Placental pericyte (primary cell): ENCODE measurements around the gene SYT13.

DNA sequence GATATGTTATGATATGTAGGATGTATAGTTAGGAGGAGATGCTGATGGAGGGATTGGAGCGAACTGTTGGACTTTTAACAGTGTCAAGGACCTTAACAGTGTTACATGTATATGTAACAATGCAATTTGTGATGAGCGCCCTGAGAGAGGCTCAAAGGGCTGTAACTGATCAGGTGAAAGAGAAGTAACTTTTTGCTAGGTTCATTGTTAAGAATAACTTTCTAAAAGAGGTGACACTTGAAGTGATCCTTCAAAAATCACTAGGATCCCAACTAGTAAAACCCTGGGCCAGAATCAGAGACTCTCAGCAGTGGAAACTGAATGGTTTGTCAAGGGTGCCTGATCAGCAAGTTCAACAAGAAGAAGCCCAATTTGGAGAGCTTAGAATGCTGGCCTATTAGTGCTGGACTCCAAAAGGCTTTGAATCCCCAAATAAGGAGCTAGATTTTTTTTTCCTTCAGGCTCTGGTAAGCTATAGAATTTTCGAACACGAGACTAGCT lies 71.4 kb downstream of the ALX4 start:
- CAGE, long polyA plus RNA, result no peak

DNA sequence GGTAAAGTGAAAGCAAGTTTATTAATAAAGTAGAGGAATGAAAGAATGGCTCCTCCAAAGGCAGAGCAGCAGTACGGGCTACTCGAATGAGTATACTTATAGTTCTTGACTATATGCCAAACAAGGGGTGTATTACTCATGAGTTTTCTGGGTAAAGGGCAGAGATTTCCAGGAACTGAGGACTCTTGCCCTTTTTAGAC lies 35.1 kb upstream of the CD82 start:
- CAGE, long polyA plus RNA, result no peak

DNA sequence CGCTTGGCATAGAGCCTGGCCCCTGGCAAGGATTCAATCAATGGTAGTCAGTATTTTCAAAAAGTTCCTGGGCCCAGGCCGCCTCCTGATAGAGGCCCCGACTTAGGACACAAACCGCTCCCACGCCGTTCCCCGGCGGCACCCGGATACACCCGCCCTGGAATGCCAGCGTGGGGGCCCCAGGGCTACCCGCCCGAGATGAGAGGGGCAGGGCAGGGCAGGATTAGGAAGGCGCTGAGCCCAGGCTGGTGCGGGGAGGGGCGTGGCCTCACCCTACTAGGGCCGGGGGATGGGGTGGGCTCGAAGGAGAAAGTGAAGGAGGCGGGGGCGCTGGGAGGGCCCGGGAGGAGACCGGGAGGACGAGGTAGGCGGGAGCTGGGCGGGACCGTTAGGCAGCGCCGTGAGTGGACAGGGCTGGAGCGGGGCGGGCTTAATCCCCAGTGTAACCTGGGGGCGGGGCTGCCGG lies 475 bp upstream of the CD82 start:
- CAGE, long polyA plus RNA, result no peak

- CAGE, long polyA plus RNA, result no peak
Measured at GRCh38 chr11:44581350-44581907, 16.0 kb downstream of the CD82 start.

DNA sequence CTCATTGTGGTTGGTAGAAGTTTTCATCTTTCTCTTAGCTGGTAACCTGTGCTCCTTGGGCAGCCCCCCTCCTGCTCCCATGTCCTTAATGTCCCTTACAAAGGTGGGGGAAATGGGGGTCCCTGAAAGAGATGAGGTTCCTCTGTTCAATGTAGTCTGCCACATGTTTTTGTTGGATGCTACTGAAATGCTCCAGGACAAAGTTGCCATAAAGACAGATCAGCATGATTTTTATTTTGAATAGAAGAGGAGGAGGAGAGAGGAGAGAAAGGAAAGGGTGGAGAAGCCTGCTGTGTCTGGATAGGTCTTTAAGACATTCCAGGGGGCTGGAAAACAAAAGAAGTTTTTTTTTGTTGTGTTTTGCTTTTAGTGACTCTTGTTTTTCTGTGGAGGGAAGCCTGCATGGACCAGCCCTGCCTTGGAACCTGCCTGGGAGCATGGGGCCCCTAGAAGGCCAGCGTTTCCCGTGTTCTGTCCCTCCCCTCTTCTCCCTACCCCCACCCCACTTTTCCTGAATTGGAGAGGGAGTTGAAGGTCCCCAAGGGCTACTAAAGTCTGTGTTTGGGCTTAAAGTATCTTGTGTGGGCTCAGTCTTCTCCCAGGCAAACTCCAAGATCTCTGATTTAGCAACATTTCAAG lies 2.3 kb downstream of the TSPAN18 start:
- CAGE, long polyA plus RNA, result no peak

GRCh38 chr11:44760832-44761407 lies 34.2 kb downstream of the TSPAN18 start:
- CAGE, long polyA plus RNA, result no peak

GRCh38 chr11:44910926-44911845 lies 39.5 kb downstream of the TP53I11 start:
- CAGE, long polyA plus RNA, result no peak

DNA sequence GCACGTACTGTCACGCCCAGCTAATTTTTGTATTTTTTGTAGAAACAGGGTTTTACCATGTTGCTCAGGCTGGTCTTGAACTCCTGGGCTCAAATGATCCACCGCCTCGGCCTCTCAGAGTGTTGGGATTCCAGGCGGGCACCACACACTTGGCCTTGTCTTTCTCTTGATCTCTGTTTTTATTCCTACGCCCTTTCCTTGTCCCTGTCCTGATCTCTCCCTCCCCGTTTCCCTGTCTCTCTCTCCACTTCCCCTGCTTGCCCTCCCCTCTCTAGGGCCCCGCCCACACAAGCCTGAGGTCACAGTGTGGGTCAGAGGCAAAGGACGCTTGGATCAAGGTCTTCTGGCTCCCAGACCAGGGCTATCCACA lies 38.5 kb downstream of the TP53I11 start:
- CAGE, long polyA plus RNA, result no peak

- CAGE, long polyA plus RNA, result no peak
Measured at GRCh38 chr11:44927262-44927772, 23.4 kb downstream of the TP53I11 start.

- CAGE, long polyA plus RNA, result no peak
Measured at GRCh38 chr11:44977572-44978170, 27.0 kb upstream of the TP53I11 start.

DNA sequence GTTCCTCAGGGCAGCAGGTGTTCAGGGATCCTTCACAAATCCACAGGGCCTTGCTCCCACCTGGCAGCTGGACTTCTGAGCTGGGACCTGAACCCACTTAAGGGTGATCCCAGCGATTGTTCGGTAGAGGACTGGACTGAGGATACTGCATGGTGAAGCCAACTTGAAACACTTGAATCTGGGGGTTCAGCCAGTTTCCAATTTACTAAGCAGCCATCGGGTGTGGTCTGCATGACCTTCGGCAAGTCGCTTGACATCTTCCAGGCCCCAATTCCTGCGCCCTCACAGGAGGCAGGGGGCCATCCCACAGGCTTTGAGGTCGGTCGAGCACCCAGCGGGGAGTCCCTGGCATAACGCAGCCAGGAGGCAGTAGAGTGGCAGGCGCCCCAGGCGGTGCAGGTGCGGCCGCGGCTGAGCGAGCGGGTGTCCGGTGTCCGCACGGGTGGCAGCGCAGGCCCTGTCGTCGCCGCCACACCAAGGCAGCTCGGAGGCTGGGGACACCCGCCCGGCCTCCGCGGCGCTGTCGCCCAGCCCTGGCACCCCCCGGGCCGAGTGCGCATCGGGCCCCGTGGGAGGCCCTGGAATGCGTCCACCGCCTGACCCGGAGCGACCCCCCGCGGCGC lies 33.6 kb downstream of the PRDM11 start:
- CAGE, long polyA plus RNA, result no peak

- CAGE, long polyA plus RNA, result no peak
Measured at GRCh38 chr11:45209613-45211020, 63.7 kb downstream of the PRDM11 start.

- CAGE, long polyA plus RNA, result no peak
Measured at GRCh38 chr11:45259516-45260076, 26.5 kb downstream of the SYT13 start.

DNA sequence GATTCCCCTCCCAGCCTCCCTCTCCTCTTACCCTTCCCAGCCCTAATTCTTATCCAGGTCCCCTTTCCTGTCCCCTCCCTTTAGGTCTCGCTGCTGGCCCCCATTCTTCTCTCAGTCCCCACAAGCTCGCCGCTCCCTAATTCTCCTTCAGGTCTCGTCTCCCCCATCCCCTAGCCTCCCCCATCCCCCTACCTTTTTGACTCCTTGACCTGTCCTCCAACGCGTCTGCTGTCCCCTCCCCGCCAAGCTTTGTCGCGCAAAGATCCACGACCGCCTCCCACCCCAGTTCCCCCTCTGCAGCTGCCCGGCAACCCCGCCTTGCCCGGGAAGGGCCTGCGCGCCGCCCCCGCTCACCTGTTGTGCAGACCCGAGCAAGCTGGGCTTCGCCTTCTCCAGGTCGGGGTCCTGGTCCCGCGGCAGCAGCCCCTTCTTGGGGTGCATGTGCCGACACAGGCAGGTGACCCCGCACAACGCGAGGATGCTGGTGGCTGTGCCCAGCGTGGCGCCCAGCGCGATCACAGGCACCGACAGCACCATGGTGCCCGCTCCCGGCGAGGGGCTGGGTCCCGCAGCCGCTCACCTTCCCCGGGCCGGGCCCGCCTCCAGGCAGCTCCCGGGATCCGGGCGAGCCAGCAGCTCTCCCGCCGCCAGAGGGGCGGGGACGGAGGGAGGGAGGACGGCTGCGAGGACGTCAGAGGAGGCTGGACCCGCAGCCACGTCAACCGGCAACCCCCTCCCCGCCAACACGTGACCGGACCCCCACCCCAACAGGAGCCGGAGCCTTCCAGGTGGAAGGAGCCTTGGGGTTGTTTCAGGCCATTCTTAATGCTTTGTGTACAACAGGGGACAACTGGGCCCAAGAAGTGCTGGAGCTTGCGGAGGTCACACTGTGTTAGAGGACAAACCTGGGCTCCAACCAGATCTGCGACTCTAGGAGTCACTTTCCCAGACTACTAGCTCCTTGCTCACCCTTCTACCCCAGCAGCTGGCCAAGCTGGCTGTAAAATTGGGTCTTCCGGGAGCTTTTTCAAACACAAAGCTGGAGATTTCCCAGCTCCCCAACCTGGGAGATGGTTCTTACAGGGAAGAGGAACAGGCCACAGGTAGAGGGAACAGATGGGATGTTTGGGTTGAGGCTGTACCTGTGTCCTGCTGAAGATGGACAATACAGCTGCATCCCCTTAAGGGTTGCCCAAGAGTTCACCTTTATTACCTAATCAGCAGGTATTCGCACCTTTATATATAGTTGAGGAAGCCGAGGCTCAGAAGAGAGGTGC lies at the start of gene SYT13:
TSS of gene SYT13 (minus strand) at position 671 of the 1,277 bp plus-strand sequence.
- CAGE, long polyA plus RNA, result no peak

DNA sequence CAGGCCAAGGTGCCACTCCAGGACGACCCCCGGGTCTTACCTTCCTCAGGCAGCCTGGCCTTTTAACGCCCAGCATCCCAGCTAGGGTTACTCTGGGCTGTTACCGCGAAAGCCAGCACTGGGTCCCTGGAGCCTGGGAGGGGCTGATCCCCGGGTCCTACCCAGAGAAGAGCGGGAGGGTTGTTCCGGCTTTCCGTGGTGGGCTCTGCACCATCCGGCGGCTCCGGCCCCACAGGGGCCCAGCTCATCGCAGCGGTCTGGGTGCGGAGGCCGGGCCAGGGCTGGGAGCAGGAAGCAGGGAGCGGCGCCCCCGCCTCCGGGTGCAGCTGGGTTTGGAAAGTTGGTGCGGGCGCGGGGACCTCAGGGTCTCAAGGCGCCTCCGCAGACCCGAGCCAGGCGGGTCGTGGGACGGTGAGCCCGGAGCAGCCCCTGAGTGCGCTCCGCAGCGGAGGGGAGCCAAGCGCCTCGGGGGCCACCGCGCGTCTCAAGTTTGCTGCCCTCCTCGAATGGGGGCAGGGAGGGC lies 922 bp downstream of the CHST1 start:
- CAGE, long polyA plus RNA, result no peak

DNA sequence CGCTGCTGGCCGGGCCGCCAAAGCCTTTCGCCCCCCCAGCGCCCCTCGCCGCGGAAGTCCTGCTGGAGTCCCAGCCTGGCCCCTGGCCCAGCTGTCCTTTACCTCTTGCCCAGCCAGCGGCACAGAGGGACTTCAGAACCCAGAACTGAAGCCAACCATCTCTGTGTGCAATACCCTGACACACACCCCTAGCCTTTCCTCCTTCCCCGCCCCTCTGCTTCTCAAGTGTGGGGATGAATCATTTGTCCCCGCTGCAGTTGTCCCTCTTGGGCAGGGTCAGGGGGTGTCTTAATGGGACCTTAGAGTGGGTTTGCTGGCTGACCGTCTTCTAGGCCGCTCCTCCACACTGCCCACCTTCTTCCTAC lies 453 bp upstream of the CHST1 start:
- CAGE, long polyA plus RNA, result no peak

DNA sequence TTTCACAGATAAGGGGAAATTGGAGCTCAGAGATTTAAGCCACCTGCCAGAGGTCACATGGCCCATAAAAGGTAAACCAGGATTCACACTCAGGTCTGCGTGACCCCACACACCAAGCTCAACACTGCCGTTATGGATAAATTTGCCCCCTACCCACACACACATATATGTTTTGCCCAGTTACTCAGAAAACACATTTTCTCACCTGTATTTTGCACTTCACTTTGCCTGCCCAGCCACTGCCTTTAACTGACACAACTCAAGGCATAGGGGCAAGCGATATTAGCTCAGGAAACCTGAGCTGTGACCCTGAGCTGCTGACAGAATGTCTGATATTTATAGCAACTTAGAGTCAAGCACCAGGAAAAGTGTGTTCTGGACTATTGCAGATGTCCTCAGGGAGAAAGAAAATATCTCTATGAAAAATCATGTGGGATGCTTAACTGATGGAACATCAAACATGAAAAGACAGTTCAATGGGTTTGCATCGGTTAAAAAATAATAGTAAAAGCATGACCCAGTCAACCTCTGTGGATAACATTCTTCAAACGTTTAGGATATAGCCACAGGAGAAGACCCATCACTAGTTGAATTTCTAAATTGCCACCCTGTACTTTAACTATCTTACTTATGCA lies 63.9 kb upstream of the SLC35C1 start:
- CAGE, long polyA plus RNA, result no peak

DNA sequence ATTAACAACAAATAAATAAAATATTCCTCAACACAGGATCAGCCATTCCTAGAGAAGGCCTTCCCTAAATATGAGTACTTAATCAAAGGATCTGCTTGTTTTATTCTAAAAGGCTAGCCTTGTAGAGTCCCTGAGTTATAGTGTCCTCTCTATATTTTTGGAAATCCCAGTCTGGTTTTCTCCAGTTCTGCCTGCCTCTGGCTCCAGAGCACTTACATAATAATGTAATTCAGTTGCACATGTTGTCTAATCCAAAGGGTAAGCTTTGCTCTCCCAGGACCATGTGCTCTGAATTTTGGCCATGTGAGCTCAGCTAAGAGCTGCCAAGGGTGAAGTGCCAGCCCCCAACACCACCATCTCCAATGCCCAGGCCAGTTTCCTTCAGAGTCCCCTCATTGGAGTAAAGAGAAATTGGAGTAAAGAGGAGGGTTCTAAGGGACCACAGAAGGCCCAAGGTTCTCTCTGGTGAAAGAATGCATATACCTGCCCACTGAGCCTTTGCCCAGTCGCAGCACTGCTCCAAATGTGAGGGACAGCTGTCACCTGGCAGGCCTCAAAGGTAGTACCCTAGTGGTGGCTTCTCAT lies 4.7 kb downstream of the CRY2 start:
- CAGE, long polyA plus RNA, result no peak

DNA sequence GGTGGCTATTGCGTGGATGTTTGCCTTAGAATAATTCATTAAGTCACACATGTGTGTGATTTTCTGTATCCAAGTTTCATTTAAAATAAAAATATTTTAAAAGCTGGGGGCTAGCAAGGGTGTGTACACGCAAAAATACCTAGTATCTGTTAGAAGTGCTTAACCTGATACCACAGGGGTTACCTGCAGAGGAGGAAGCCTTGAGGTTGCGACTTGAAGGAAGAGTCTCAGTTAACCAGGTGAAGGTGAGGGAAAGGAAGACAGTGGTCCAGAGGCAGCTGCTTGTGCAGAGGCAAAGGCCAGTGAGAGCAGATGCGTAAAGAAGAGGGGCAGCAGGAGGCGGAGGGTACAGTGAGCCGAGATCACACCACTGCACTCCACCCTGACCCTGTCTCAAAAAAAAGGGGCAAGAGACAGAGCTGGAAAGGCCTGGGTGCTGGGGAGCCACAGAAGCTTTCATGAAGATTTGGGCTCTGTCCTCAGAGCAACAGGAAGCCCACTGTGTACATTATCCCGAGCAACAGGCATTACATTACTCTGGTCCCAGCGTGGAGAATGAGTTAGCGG lies 18.2 kb downstream of the CRY2 start:
- CAGE, long polyA plus RNA, result no peak

DNA sequence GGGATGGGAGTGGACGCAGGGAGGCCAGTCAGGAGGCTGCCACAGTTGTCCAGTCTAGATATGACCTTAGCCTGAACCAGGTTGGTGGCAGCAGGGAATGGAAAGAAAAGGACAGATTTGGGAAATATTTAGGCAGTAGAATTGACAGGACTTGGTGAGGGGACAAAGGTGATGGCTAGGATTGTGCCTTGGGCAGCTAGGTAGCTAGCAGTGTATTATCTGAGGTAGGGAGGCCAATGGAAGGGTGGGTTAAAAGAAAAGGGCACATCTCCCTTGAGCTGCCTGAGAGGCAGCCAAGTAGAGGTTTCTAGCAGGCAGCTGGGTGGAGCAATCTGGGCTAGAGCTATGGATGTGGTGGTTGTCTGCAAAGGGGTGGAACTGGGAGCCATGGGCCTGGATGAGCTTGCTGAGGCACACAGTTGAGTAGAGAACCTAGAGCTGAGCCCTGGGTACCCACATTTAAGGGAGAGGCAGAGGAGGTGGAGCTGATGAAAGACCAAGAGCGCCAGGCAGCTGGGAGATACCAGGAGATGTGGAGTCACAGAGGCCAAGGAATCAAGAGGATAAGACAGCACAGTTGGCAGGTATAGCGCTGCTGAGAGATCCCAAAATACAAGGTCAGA lies 18.8 kb downstream of the CRY2 start:
- CAGE, long polyA plus RNA, result no peak